BE2C (cell line): Measurements from ENCODE around the genes H1-3, HMGN4 and H2AC15.

DNA sequence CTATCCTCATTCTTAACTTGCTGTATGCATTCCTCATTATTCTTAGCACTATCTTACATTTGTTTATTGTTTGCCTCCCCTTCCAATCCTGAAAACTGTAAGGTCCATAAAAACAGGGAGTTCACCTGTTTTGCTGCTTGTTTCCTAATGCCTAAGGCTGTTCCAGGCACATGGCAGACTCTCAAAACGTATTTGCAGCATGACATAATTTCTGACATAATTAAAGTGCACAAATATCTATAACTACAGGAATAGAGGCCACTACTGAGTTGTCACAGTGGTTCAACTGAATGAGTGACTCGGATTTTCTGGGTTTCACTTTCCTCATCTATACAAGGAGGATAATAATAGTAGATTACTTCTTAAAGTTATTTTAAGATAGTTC is 12.3 kb downstream of the H2BC5 start:
- RRBS, result no CpG with 5 or more reads among the region's 2 CpGs

- RRBS, result no CpG with 5 or more reads among the region's 35 CpGs
These were observed at the start of gene H1-3 for GRCh38 chr6:26234479-26235316. Gene H1-3, minus strand, starts transcription at chr6:26234987.

- RRBS, result no CpG with 5 or more reads among the region's 19 CpGs
These were observed 764 bp downstream of the H4C8 start for GRCh38 chr6:26284539-26285001.

DNA sequence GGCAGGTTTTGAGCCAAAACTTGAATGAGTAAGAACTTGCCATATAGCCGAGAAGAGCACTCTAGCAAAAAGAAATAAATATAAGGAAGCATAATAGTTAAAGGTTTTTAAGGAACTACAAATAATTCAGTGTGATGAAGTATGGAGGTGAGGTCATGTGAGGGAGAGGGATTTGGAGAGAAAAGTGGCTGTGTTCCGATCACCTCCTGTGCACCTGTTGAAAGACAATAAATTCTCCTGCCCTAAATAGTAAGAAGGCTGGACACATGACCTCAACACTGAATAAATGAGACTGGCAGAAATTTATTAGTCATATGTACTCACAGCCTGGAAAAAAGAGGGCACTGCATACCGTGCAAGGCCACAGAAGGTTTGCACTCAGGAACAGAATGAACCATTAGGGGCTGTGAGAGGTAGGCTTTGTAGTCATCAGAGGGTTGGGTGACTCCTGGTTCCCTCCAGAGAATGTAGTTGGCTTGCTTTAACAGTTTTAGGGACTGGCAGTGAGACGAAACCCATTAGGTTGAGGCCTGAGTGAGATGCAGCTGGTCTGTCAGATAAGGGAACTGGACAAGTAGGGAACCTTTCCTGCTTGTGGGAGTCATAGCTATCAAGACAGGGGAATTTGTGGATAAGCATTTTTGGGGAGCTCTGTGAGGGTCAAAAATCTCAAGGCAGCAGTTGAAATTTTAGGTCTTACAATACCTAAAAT is 11.5 kb upstream of the H4C8 start:
- RRBS, result no CpG with 5 or more reads among the region's 4 CpGs

GRCh38 chr6:26377405-26378187 is 5.3 kb upstream of the BTN2A2 start:
- RRBS, result no CpG with 5 or more reads among the region's 6 CpGs

GRCh38 chr6:26409150-26409992 is 7.3 kb downstream of the BTN3A1 start:
- RRBS, result 100% methylated on average over 1 of the region's 14 CpGs

DNA sequence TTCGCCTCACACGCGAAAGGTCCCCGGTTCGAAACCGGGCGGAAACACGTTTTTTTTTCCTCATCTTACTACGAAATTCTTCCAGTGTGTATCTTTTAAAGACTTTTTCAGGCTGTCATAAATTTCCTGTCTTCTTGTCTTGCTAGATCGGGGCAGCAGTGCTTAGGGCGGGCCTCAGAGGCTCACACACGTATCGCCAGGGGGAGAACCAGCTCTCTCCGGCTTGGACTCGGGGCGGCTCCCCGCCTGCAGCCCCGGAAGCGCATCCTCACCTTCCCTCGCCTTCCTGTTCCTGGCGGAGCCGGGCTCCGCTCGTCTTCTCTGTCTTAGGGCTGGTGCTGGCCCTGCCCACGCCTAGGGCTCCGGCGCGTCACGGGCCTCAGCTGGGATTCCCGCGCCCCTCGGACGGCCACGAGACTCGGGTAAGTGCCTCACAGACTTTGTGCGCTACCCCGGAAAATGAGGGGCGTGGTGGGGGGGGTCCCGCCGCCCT is at the start of gene HMGN4:
Gene HMGN4, plus strand, starts transcription at position 287 of the 493 bp plus-strand sequence.
- RRBS, result 1% methylated on average over 21 of the region's 40 CpGs

- RRBS, result no CpG with 5 or more reads among the region's 6 CpGs
These were observed 7.5 kb downstream of the HMGN4 start for GRCh38 chr6:26545599-26546081.

GRCh38 chr6:26594676-26595107 is 2.1 kb upstream of the ABT1 start:
- RRBS, result no CpG with 5 or more reads among the region's 10 CpGs

DNA sequence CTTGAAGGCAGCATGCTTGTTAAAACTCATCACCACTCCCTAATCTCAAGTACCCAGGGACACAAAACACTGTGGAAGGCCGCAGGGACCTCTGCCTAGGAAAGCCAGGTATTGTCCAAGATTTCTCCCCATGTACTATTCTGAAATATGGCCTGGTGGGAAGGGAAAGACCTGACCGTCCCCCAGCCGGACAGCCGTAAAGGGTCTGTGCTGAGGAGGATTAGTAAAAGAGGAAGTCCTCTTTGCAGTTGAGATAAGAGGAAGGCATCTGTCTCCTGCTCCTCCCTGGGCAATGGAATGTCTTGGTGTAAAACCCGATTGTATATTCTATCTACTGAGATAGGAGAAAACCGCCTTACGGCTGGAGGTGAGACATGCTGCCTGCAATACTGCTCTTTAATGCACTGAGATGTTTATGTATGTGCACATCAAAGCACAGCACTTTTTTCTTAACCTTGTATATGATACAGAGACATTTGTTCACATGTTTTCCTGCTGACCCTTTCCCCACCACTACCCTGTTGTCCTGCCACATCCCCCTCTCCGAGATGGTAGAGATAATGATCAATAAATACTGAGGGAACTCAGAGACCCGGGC is 85.4 kb upstream of the ZNF322 start:
- RRBS, result no CpG with 5 or more reads among the region's 9 CpGs

- RRBS, result under 1% methylated on average over 15 of the region's 68 CpGs
These were observed 112.5 kb downstream of the H2BC11 start for GRCh38 chr6:27019631-27020872.

- RRBS, result no CpG with 5 or more reads among the region's 32 CpGs
These were observed 5.7 kb upstream of the ZNF184 start for GRCh38 chr6:27478409-27479246.

DNA sequence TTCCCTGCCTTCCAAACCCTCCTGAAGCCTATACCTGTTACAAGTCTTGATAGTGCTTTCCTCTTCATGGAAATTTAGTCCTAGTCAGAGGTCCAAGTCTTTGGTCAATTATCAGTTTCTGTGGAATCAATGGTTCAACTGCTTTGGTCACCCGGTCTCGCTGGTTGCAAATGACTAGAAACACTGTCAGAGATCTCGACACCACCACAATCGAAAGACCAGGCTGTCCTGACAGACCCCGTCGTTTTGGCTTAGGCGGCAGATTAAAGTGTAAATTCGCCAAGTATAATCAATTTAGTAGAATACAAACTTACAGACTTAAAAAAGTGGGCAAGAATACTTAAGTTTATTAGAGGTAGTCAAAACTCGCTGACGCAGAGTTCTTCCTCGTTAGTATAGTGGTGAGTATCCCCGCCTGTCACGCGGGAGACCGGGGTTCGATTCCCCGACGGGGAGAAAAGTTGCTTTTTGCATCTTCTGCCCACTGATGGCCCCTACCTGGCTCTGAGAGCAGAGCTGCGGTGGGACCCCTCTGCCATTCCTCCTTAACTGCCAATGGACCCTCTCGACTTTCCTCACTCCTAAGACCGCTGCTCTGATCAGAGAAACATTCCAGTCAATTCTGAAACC is 30.6 kb upstream of the ZNF184 start:
- RRBS, result no CpG with 5 or more reads among the region's 21 CpGs

DNA sequence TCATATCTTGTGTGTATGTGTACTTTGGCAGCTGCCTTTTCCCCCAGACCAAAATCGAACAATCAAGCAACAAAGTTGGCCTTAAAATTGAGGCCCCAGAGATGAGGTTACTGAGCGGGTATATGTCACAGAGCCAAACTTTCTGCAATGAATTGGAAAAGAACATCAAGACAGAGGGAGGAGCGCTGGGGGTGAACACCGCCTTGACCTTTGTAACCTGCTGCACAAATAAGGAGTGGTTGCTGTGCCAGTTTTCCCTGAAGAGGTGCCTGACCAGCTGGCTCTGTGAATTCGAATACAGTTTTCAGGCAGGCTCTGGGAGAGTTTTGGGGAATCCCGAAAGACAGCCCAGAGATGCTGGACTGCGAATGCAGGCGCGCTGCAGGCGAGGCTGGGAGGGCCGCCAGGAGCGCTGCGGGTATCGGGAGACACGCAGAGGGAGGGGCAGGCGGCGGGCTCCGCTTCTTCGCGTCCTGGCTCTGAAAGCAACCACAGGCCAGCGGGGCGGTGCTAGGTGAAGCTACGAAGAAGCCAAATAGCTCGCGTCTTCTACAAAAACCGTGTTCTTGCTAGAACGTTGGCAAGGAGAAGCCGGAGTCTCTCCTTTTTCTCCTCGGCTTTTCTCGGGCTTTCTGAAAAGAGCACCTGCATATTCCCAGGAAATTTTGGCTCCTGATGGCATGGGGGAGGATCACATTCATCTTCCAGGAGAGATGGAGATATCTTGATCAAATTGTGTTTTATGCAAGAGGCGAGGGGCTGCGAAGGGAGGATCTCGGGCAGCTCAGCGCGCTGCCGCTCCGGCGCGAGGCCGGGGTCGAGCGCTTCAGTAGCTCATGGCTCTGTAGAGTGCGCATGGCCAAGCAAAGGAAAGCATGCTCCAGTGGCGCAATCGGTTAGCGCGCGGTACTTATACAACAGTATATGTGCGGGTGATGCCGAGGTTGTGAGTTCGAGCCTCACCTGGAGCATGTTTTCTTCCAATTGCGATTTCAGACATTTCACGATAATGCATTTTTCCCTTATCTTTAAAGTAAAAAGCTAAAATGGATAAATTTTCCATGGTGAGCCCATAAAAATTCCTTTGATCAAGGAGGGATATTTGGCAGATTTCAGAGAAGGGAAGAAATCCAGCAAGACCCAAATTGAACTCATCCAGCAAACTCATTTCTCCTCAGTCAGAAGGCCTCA is 158.0 kb upstream of the ZNF184 start:
- RRBS, result no CpG with 5 or more reads among the region's 53 CpGs

- RRBS, result no CpG with 5 or more reads among the region's 18 CpGs
These were observed 69.4 kb downstream of the H2BC13 start for GRCh38 chr6:27738341-27738674.

DNA sequence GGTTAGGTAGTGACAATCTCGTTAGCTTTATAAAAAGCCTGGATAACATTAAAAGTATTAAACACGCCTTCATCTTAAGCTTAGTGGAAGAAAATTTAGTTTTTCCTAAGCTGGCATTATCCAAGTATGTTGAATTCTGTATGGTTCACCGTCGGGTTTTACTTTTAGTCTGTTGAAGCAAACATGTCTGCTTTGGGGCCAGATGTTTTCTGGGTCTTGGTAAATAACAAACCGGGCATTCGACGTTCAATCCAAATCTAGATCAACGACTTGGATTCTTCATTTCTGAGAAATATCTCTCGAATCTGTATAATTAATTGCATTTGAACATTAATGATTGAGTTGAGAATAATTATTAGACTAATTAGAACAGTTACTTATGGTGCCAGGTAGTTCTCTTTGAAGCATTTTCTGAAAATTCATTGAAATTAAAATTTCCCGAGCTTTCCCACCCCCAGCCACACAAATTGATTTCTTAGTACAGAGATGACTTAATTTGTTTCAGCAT is 850 bp downstream of the H2AC13 start:
- RRBS, result no CpG with 5 or more reads among the region's 10 CpGs

DNA sequence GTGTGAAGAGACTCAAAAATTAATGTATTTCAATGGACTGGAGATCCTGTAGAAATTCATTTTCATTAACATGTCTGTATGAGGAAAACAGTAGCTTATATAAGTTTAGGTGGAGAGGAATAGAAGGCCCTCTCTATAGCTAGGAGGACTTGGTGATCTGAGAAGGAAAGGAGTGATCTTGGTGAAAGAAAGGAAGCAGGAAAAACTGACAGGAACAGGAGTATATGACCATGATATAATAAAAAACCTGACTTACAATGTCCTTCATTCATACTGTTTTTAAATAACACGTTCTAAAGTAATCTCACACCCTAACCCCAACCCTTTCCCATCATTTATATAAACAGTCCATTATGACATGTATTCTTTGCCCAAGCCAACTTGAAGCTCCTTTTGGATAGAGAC is 2.1 kb downstream of the H2AC15 start:
- RRBS, result no CpG with 5 or more reads among the region's 1 CpG

DNA sequence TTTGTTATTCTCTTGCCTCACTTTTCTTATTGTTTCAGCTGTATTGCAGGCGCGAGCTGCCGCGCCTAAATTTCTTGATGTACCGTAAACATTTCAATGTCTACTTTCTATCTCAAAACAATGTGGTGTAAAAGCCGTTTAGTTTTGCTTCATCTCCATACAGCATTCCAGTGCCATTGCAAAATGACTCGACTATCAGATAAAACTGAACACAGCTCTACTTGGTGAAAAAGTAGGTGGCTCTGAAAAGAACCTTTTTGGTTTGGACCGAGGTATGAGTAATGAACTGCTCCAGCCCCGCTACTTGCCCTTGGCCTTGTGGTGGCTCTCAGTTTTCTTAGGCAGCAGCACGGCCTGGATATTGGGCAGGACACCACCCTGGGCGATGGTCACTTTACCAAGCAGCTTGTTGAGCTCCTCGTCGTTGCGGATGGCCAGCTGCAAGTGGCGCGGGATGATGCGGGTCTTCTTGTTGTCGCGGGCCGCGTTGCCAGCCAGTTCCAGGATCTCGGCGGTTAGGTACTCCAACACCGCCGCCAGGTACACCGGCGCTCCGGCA is 449 bp downstream of the H2AC15 start:
- RRBS, result no CpG with 5 or more reads among the region's 28 CpGs

DNA sequence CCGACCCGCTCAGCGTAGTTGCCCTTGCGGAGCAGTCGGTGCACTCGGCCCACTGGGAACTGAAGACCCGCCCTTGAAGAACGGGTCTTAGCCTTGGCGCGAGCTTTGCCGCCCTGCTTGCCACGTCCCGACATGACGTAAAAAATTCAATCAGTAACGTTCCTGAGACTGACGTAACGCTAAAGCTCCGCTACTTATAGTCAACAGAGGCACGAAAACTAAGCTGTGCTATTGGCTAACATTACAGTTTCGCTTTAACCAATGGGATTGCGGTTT is at the start of gene H2AC15:
Gene H2AC15, minus strand, starts transcription at position 170 of the 276 bp plus-strand sequence.
- RRBS, result no CpG with 5 or more reads among the region's 21 CpGs

DNA sequence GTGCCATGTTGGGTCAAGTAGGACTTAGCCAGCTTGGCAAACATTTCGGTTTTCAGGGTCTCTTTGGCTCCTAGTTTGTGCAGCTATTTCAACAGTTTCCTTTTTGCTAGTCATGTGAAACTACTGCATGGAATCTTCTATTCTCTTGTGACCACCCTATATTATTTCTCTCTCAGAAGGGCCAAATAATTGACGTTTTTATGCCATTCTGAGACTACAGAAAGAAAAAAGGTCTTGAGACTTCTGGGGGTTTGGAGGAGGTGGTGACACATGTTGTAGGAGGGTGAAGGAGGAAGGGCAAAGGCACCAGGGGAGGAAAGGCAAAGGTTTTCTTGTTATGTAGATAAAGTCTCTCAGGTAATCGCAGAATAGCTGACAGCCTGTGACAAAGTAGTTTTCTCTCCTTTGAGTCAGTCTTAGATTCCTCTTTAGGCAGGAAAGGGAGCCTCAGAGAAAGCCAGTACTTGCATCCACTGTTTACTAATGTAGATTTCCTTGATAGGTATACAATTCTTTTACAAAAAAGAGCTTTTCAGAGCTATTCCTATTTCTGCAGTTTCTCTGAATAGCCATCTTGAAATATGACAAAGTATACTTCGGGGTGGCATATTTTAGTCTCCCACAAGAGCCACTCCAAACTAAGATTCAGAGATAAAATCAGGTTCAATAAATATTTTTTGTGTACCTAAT is 2.1 kb downstream of the H3C12 start:
- RRBS, result no CpG with 5 or more reads among the region's 4 CpGs